ENCODE data around the genes EIF4E and ADH7.

DNA sequence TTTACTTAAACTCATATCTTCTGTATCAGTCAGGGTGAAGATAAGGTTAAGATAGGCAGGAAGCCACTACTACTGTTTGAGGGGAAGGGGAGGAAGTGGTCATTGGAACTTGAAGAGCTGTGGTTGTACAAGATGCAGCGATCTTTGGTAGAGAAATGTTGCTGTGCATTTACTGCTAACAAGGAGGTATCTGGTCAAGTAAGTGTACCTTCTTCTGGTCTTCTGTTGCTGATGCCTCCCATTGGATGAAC is 47.8 kb upstream of the TSPAN5 start:
- PRO-cap, result no peak

DNA sequence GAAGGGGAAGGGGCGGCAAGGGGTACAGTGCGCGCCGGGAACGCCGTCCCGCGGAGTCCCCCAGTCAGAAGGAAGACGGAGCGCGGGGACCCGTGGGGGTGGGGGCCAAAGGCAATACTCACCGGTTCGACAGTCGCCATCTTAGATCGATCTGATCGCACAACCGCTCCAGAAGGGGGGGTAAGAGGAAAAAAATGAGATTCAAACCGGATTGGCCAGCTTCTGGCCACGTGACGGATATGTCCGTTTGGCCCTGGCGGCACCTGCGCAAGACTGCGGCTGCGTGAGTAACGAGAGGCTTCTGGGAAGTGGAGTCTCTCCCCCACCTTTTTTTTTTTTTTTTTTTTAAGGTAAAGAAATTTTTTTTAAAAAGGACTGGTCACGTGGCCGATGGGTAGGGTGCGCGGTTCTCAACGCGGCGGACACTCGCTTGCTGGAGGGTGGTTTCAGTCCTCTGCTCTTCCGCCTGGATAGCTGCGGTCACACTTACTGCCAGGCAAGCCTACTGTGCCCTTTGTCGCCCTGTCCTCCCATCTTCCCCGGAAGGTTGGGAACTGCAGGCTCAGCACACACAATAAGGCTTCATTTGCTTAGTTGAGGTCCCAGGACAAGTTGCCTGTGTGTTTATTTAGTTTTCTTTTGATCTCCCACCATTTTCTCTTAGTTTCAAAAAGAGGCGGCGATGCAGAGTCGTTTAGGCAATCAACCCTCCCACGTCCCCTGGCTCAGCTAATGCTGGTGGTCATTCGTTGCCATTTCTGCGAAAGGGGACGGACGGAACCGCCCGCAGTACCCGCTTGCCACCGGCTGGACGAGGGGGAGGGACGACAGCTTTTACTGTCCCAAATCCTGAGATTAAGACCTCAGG is at the start of gene EIF4E:
Gene EIF4E (minus strand): TSS at position 161 of the 868 bp plus-strand sequence.
- PRO-cap, result bidirectional peak, plus-strand start at position 397 of the sequence, minus-strand start at position 153 of the sequence; unidirectional peak, plus-strand start at position 585 of the sequence

- PRO-cap, result unidirectional peak, minus-strand start at chr4:98929973; unidirectional peak, minus-strand start at chr4:98930016
Observed at GRCh38 chr4:98929841-98930346, 961 bp upstream of the EIF4E start.

- PRO-cap, result bidirectional peak, plus-strand start at chr4:99088388, minus-strand start at chr4:99088305
Observed at GRCh38 chr4:99088127-99088643, 403 bp downstream of the ADH5 start.

- PRO-cap, result bidirectional peak, plus-strand start at chr4:99090168, minus-strand start at chr4:99089927
Observed at GRCh38 chr4:99089759-99090429, 1.3 kb upstream of the ADH5 start.

- PRO-cap, result no peak
Observed at GRCh38 chr4:99435137-99435486, at the start of gene ADH7. Gene ADH7, minus strand, starts transcription at chr4:99435342.

DNA sequence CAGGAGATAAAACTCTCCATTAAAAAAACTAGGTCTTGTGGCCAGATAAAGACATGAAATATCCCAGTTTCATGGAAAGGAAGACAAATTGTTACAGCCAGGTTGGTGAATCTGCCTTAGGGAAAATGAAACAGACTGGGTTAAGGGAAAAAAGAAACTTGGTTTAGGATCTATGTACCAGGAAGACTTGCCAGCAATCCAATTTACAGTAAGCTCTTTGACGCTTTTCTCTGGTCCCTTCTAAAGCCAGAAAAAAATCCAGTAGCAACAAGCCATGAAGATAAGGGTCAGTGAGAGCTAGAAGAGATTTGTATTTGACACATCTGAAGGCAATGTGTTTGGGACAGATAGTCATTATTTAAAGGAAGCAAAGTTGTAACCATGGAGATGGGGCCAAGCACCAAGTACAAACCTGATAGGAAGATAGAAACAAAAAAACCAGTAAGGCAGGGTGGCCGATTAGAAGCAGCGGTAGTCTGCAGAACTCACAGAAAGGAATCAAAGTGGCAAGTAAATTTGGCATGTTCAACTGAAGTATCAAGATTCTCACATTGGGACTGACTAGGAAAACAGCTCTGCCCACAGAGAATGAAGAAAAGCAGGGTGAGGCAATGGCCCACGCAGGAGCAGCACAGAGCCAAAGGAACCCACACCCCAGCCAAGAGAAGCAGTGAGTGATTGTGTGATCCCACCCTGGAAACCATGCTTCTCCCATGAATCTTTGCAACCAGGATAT is 12.8 kb upstream of the C4orf54 start:
- PRO-cap, result no peak

GRCh38 chr4:99815555-99816298 is 900 bp upstream of the DAPP1 start:
- PRO-cap, result no peak

GRCh38 chr4:99845955-99846555 is 29.4 kb downstream of the DAPP1 start:
- PRO-cap, result no peak

DNA sequence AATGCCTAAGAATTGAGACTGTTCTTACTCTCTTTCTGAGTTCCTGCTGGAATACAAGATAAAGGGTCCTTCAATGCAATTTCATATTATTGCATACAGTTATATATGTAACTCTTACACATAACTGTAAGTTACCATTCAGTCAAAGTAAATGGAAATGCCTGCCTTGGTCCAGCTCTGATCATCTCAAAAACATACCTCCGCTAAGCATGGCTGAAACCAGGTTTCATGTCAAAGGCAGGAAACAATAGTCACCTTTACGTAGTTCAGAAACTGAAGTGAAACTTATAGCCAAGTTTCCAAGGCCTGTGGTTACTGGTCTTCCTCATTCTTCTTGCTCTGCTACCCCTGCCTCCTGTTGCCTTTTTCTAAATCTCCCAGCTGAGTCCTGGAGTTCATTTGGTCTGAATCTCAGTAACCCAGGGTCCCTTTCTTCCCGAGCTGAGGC is 30.7 kb downstream of the DAPP1 start:
- PRO-cap, result no peak

GRCh38 chr4:100095936-100096318 is 94.3 kb downstream of the DDIT4L start:
- PRO-cap, result unidirectional peak, minus-strand start at chr4:100096152

DNA sequence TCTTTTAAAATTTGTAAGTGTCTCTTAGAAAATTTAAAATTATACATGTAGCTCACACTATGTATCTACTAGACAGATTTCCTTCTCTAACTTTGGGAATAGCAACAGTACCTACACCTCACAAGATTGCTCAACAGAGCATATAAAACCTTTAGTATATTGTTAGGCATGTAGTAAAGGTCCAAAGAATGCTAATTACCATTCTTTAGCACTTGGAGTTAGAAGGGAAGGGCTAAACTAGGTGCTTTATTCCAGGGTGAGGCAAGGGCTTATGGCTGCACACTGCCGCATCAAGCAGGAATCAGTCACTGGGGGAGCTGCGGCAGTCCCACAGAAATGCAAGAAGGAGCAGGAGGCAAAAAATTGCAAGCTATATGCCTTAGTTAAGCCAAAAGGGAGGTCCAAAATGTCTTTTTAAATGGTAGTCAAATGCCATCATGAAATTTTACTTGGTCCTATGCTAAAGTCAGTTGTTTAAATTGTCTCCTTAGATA is 162.7 kb downstream of the PPP3CA start:
- PRO-cap, result no peak

DNA sequence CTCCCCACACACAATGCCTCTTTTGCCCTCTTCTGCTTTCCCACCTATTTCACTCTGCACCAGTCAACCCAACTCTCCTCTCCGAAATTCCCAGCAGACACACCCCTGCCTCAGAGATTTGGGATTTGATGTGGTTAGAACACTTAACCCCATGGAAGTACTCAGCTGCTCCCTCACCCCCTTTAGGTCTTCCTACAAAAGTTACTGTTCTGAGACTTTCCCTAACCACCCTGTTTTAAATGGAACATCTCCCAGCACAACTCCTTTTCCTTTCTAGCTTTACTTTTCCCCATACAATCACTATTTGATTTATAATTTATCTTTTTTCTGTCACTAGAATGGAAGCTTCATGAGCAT is 122.4 kb downstream of the PPP3CA start:
- PRO-cap, result no peak

GRCh38 chr4:101283398-101284164 is 63.7 kb downstream of the PPP3CA start:
- PRO-cap, result no peak

- PRO-cap, result no peak
Observed at GRCh38 chr4:101669265-101669556, 121.3 kb upstream of the BANK1 start.

DNA sequence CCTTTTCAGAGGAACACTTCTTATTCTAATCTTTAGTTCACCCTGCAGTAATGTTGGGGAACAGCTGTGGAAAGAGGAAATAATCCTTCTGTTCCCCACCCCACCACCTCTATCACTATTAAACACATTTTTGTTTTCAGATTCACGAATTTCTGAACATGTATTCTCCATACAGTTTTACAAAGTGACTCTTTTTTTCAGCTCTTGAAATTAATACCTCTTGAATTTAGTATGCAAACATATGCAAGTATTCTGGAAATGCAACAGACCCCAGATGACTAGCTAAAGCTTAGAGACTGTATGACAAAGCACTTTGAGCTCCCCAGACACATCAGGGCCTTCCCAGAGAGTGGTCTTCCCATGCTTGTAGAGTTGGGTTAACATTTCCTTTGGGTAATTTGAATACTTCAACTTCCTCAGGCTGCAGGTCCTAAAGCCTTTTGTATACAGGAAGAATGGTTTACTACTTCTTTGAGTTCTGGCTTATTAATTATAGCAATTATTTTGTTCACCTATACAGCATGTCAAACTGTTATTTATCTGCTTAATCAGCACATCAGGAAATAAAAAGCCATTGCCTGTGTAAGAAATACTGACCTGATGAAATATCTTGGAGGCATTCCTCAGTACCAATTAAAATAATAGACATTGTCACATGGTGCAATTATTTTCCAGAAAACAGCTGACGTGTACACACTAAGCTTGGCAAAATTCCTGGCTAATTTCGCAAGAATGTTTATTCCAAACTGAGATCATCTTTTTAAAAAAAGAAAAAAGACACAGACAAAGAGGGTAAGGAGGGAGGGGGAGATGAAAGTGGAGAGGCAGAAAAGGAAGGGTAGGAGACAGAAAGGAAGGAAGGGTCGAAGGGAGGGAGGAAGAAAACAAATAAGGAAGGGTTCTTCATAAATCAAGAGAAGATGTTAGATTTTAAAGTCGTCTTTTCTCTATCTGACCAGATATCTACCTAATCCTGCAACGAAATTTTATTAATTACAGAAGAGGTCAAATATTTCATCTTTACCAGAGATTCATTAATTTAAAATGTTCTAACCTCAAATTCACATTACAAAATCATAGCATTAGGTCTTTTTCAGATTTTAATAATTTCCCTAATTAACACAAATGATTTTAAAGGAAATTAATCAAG is 62.0 kb upstream of the NFKB1 start:
- PRO-cap, result no peak

- PRO-cap, result no peak
Observed at GRCh38 chr4:102518539-102519229, 17.5 kb downstream of the NFKB1 start.

DNA sequence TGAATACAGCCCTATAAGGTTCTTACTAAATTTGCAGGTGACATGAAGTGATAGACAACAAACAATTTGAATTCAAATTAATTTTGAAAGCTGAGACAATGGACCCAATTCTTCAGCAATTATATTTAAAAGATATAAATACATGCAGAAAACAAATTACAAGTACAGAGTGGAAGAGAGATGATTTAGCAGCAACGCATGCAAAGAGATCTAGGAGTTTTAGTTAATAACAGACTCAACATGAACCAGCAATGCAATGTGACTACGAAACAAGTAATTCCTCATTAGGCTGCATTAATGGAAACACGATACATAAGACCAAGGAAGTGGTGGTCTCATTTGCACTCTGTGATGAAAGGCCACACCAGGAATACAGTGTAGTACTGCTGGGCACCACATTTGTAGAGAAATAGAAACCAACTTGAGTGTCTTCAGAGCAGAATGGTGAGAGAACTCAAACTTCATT is 50.6 kb downstream of the NFKB1 start:
- PRO-cap, result no peak

GRCh38 chr4:102639447-102640146 is 121.2 kb downstream of the MANBA start:
- PRO-cap, result no peak

DNA sequence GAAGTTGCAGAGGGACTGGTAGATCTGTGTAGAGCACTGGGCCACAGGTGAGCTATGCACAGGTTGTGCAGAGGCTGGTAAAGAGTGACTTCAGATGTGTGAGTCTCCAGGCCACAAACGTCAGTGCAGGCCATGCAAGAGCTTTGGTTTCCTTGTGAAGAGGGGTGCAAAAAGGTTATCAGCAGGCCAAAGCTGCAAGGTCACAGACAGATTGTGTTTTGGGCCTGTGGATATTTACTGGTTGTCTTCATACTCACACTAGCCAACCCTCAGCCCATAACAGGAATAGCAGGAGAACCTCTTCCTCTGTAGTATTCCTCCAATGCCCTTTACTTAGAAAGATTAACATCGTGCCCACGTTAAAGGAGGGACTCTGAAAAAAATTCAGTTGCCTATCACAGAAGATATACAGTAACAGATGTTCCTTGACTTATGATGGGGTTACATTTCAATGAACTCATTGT is 25.7 kb upstream of the MANBA start:
- PRO-cap, result no peak

All from right common carotid artery plus branches (tissue), 1 donor.